Frontal cortex (tissue), 2 donors: ENCODE measurements around a stretch of chr20.

GRCh38 chr20:5100537-5101035 lies 12.3 kb downstream of the TMEM230 start:
- RAMPAGE, long total RNA = no peak

- RAMPAGE, long total RNA = no peak
Measured at GRCh38 chr20:5128192-5128837, 1.5 kb downstream of the CDS2 start.

- RAMPAGE, long total RNA = no peak
Measured at GRCh38 chr20:5202485-5202892, 75.7 kb downstream of the CDS2 start.

GRCh38 chr20:5526419-5526917 lies 84.3 kb downstream of the GPCPD1 start:
- RAMPAGE, long total RNA = no peak

DNA sequence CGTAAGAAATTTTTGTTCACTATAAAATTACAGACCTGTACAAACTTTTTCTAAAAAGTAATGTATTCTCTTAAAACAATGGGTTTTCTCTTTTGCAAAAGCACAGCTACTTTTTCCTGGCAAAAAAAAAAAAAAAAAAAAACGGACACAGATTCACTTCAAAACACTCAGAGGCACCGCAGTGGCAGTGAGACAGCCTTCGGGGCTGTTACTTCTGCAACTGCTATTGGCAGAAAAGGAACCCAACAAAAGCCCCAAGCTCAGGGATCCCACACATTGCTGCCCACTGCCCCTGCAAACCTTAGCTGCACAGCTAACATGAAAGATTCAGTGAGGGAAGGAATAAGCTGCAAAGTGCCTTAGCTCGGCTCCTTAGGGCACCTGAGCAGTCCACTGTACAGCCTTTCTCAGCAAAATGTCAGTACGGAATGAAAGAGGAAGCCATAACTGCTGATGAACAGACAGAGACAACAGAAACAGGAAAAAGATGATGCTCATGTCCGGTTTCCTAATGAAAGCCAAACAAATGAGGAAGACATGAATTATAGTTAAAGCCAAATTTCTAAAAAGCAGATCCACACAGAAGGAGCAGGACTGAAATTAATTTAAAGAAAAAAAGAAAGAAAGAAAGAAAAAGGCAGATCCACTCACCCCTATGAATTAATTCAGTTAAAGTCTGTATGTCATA lies 40.4 kb downstream of the GPCPD1 start:
- RAMPAGE, long total RNA = no peak

DNA sequence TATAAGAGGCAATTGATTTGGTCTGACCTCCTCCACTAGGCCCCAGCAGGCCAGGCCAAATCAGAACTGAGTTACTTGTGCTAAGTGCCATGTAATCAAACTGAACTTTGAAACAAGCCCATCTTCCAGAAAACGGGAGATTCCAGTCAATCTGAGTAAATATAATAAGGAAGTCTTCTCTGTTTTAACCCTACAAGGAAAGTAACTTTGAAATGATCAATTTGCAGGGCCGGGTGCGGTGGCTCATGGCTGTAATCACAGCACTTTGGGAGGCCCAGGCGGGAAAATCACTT lies 2.0 kb upstream of the SHLD1 start:
- RAMPAGE, long total RNA = no peak

DNA sequence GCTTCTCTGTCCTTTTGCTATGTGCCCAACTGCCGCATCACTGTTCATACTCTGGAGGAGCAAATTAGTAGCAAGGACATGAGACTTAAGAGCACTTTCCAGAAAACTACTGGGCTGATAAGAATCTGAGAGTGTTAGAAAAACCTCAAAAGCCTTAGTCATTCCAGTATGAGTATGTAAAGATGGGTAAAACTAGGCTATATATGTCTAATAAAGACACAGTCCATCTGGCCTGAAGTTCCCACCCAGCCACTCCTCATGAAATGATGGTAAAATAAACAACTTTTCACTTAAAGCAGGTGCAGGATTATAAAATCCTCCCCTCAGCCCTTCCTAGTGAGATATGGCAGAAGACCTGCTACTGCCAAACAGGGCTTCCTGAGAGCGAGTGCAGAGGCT lies 30.7 kb downstream of the SHLD1 start:
- RAMPAGE, long total RNA = no peak

GRCh38 chr20:5836056-5836442 lies 75.3 kb upstream of the CHGB start:
- RAMPAGE, long total RNA = no peak

- RAMPAGE, long total RNA = no peak
Measured at GRCh38 chr20:5951606-5952275, 1.3 kb downstream of the MCM8 start.

- RAMPAGE, long total RNA = no peak
Measured at GRCh38 chr20:6040647-6041469, 13.0 kb downstream of the LRRN4 start.

GRCh38 chr20:6075798-6076281 lies 22.0 kb upstream of the LRRN4 start:
- RAMPAGE, long total RNA = no peak

DNA sequence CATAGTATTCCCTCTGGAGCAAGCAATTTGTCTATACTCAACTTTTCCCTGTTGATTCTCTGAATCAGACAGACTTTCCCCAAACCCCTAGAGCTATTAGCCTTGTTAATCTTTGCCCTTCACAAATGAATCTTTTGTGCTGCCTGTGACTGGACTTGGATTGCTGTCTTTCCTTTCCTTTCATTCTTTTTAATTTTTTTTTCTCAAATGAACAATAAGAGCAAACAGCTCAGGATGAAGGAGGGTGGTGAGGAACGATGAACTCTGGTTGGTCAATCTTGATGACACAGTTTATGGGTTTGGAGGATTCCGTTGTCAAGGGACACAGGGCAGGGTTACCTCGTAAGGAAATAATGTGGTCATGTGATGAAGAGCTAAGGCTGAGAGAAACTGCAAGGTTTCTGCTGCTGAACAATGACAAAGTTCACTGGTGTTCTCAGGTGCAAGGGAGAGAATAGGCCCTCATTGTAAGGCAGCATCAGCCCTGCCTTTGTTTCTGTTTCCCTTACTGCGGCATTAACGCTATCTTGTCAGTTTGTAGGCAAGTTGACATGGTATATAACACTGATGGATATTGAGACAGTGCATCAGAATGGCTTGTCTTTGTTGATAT lies 274.9 kb upstream of the BMP2 start:
- RAMPAGE, long total RNA = no peak

DNA sequence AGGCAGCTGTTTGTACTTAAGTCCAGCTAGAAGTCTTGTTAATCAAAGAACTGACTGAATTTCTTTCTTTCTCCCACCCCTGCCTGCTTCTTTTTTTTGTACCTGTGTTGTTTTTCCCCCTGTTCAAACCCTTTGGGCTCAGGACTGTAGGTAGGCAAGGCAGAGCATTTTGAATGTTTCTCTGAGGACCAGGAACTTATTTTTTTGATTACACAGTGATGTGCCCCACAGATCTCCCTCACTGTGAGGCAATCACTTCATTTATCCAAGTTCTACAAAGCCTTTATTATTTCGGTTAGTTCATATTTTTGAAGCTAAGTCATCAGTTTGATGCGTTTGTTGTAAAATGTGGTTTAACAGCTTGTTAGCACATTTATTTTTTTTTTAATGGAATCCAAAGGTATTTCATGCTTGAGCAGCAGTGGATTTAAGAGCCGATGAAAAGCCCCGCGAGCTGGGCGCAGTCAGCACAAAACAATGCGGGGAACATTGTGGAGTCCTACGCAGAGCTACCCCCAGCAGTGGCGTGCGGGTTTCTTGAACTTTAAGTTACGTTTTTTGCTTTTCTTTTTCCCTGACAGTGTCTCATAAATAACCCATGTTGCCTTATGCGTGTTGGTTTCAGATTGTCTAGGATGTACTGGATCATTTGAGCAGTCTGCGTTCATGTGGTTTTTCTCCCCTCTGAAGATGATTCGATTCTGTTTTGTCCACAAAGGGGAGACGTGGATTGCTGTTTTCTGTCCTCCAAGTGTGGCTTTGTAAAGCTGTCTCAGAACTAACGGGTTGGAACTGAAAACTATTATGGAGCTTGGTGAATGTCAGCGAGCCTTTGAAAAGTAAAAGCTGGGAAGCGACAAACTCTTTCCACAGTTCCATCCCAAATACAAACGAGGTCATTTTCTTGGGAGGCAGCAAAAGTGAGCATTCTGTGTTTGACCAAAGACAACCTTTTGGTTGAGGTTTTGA lies 233.6 kb upstream of the BMP2 start:
- RAMPAGE, long total RNA = no peak

DNA sequence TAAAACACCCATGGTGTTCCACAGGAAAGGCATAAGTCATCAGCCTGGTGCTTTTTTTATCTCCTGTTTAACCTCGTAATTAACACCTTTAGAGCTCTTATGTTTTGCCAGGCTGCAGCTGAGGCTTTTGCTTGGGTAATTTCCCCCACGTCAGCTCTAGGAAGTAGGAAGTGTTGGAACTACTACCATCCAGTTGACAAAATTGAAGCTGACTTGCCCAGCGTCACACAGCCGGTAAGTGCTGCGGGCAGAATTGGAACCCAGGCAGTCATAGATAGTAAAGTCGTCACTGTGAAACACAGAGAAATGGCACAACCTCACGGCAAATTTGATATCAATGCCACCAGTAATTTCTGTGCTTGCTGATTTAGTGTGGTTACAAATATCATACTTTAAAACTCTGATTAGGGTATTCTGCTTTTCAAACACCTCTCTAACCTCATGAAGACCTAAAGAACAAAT lies 86.6 kb upstream of the BMP2 start:
- RAMPAGE, long total RNA = no peak

- RAMPAGE, long total RNA = no peak
Measured at GRCh38 chr20:6703472-6704151, 63.9 kb upstream of the BMP2 start.

GRCh38 chr20:6705751-6706348 lies 61.6 kb upstream of the BMP2 start:
- RAMPAGE, long total RNA = no peak

GRCh38 chr20:7866212-7866652 lies 74.0 kb downstream of the HAO1 start:
- RAMPAGE, long total RNA = no peak

GRCh38 chr20:8000406-8001259 lies 18.9 kb downstream of the TMX4 start:
- RAMPAGE, long total RNA = no peak

DNA sequence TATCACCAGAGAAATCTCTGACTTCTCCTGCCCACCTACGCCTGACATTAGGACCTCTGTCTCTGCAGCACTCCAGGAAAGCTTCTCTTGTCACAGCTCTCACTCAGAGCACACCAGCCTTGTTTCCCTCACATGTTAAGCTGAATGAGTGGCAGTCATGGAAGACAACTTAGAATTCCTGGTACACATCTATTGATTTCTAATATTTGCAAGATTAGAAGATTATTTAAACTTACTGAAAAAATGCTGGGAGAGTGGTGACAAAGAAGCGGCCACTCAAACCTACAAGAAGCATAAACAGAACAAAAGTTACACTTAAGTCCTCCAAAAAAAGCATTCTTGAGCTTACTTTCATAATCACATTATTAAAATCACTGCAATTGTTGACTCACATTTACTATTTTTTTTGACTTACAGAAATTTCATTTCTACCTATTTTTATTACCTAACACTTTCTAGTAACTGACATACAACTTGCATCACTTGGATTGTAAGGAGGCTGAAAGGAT lies 18.2 kb downstream of the TMX4 start:
- RAMPAGE, long total RNA = no peak

GRCh38 chr20:8020207-8020699 lies 692 bp upstream of the TMX4 start:
- RAMPAGE, long total RNA = no peak